Choroid plexus epithelial cell (primary cell): ENCODE measurements around a stretch of chr10.

DNA sequence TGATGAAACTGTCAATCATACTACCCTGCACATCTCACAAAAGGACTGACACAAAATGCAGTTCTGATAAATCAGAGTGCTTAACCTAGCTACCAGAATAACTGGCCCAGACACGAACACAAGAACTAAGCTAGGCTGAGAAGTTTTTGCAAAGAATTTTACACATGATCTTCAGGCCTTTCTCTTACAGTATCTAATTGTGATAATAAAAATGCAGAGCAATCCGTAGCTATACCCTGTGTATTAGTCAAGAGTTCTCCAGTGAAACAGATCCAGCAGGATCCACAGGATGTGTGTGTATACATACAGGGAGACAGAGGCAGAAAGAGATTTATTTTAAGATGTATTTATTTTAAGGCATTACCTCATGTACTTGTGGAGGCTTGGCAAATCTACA lies 41.9 kb downstream of the ARHGAP12 start:
- RRBS: no CpG with 5 or more reads among the region's 2 CpGs

DNA sequence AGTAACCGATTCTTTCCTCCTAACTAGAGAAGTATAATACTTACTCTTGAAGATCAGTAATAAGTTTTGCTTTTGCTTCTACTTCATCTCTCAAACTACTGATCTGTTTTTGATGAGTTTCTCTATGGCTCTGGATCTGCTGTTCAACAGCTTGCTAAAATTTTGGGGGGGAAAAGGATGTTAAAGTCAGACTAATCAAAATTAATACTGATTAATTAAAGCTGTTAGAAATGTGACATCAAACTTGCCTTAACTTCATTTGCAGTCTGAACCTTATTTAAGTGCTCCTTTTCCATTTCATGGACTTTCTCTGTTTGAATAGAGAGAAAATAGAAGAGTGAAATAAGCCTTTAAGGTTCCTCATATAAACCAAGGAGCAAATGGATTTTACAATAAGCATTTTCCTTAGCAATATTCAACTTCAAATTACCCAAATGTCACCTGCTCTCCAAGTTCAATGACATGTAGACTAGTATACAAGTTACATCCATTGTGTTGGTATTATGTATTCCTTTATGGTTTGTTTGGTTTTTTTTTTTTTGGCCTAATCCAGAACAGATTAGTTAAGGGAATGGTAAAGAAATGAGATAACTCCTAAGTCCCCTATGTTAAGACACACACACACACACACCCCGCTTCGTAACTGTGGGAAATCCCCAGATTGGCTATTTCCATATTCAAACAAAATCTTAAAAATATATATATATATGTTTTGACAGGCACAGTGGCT lies 35.1 kb downstream of the KIF5B start:
- RRBS: no CpG with 5 or more reads among the region's 3 CpGs

DNA sequence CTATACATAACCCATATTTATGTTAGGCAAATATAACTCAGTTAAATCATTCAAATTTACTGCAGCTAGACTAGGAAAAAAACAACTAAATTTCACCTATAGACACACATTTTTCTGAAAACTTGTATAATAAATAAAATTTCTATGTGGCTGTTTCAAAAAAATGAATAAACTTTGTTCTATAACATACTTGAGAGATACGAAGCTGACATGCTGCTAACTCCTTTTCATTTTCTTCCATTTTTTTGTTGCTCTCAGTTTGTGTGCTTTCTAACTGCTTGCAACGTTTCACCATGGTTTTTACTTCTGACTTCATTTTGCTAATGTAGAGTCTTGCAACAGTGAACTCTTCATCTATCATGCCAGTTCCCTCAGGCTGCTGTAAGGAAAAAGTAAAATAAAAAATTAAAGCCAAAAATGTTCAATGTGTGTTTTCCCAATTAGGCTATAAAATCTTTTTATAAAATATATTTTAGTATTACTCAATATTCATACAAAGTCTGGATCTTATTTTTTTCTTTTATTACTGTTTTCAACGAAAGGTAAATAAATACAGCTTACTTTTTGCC lies 33.5 kb downstream of the KIF5B start:
- RRBS: no CpG with 5 or more reads among the region's 3 CpGs

- RRBS: no CpG with 5 or more reads among the region's 9 CpGs
Observed at GRCh38 chr10:32028213-32029033, 27.8 kb downstream of the KIF5B start.

- RRBS: 2% methylated on average over 44 of the region's 80 CpGs
Observed at GRCh38 chr10:32055248-32056296, 653 bp downstream of the KIF5B start.

DNA sequence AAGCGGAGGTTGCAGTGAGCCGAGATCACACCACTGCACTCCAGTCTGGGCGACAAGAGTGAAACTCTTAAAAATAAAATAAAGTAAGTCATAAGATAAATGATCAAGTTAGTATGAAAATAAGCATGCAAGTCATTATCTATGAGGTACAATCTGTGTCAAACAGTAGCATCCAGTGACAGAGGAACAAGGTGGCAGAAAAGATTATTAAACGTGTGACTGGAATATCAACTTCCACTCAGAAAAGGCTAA lies 30.4 kb downstream of the ITGB1 start:
- RRBS: no CpG with 5 or more reads among the region's 4 CpGs

- RRBS: no CpG with 5 or more reads among the region's 4 CpGs
Observed at GRCh38 chr10:32972350-32972867, 14.4 kb upstream of the ITGB1 start.

DNA sequence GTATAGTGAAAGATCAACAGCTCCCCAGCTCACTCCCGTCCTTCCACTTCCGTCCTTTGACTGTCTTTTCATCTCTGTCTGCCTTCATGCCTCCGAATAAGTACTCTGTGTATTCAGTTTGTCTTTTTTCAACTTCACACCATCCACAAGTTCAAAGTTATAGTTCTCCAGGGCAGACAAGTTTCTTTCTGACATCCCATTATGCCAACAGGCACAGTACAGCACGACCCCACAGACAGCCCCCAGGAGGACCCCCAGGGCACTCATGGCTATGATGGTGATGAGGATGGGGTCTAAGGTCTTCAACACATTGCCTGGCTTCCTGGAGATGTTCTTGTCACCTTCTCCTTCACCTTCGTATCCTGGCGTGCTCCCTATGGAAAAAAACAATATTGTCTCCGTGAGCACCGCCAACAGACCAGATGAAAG lies 154.5 kb downstream of the NRP1 start:
- RRBS: no CpG with 5 or more reads among the region's 8 CpGs

DNA sequence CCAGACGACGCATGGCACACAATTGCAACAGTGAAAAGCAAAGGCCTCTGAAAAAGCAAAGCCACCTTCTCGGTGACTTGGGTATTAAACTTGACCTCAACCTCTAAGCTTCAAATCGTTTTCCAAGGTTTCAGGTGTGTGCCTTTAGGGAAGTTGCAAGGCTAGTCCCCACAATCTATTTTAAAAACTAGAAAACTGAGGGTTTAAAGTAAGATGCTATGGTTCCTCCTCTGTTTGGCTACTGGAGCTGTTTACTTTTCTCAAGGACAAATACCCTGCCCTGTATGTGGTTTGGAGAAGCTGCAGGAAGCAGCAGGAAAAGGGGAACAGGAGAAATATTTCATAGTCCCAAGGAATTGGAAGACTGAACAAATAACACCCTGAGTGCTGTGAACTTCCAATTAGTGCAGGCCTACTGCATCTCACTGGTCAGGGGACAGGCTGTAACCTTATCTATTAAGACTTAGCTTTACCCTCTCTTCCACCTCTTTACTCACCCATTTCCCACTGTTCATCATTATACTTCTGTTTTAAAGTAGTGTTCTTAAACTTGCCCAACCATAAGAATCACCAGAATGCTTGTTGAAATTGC lies 135.8 kb downstream of the NRP1 start:
- RRBS: no CpG with 5 or more reads among the region's 4 CpGs

- RRBS: no CpG with 5 or more reads among the region's 2 CpGs
Observed at GRCh38 chr10:33260867-33261183, 73.6 kb downstream of the NRP1 start.

- RRBS: no CpG with 5 or more reads among the region's 5 CpGs
Observed at GRCh38 chr10:33800566-33800965, 466.1 kb upstream of the NRP1 start.

DNA sequence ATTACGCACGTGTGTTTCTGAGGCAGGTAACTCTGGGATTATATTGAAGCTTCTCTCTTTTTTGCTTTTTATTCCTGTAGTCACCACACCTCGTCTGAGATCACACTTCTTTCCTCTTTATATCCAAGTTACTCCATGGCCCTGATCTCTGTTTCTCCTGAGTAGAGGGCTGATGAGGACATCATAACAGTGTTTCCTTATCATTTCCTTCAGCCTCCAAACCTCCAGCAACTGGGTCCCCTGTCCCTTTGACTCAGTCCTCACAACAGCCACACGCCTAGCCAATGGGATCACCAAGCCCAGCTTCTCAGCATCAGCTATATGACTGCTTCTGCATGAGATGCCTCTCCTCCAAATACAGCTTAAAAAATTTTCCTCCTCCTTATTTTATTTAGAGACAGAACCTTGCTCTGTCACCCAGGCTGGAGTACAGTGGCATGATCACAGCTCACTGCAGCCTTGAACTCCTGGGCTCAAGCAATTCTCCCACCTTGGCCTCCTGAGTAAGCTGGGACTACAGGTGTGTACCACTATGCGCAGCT lies 586.2 kb downstream of the PARD3 start:
- RRBS: no CpG with 5 or more reads among the region's 5 CpGs

DNA sequence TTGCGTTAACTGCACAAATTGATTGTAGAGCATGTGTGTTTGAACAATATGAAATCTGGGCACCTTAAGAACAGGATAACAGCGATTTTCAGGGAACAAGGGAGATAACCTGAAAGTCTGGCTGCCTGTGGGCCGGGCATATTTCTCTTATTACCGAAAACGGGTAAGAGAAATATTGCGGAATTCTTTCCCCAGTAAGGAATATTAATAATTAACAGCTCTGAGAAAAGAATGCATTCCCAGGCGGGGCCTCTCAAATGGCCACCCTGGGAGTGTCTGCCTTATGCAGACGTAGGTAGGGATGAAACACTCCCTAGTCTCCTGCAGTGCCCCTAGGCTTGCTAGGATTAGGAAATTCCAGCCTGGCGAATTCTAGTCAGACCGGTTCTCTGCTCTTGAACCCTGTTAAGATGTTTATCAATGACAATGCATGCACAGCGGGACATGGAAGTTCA lies 388.0 kb downstream of the PARD3 start:
- RRBS: no CpG with 5 or more reads among the region's 11 CpGs

GRCh38 chr10:34723685-34724253 lies 91.3 kb downstream of the PARD3 start:
- RRBS: no CpG with 5 or more reads among the region's 11 CpGs

- RRBS: no CpG with 5 or more reads among the region's 7 CpGs
Observed at GRCh38 chr10:34750813-34751326, 64.2 kb downstream of the PARD3 start.

- RRBS: no CpG with 5 or more reads among the region's 4 CpGs
Observed at GRCh38 chr10:34752998-34753436, 62.1 kb downstream of the PARD3 start.

DNA sequence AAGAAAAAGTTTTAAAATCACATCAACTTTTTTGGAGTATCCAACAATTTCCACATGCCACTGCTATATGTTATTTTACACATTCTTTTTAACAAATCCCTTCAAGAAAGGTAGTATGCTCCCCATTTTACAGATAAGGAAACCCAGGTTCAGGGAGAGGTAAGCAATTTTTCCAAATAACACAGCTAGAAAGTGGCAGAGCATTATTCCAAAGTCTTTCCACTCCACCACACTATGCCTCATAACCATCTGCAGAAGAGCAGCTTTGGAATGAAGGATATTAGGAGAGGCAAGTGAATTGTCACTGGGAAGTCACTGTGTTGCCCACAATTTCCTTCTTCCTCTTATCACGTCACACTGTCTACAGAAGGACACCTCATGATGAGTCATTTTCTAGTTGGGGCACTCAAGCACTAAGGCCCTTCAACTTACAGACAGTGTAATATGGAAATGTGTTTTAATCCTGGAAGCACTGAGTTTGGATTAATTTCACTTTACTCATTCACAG lies 56.8 kb downstream of the PARD3 start:
- RRBS: no CpG with 5 or more reads among the region's 1 CpG

GRCh38 chr10:34842032-34842373 lies 26.9 kb upstream of the PARD3 start:
- RRBS: no CpG with 5 or more reads among the region's 3 CpGs

DNA sequence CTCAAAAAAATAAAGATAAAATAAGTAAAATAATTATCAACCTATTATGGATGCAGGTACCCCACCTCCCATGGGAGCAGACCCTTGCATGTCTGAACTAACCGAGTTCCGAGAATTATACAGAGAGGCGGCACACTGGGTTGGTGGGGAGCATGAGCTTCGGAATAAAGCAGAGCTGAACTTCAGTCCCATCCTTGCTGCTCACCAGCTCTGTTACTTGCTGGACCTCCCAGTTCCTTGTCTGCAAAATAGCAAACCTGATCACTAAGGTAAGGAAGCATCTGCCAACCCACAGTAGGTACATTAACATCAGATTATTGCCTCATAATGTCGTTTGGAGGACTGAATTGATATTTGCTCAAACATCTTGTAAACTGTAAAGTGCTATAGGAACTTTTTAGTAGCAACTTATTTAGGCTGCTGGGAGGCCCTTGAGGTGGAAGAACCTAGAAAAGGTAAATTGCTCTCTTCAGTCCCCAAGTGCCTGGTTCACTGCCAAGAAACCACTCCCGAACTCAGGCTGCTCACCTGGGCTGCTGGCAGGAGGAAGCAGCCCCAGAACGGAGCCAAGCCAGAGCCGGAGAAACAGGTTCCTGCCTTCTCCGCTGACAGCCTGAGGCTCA lies 136.3 kb downstream of the CUL2 start:
- RRBS: no CpG with 5 or more reads among the region's 9 CpGs

- RRBS: under 1% methylated on average over 7 of the region's 23 CpGs
Observed at GRCh38 chr10:35089486-35090110, 543 bp downstream of the CUL2 start.